SK-MEL-5 (cell line): ENCODE results near the genes CENPC, UGT2A1, CSN1S1, STATH, JCHAIN, RUFY3 and SLC4A4.

GRCh38 chr4:67545107-67545897 is at the start of gene CENPC:
Gene CENPC (minus strand): TSS chr4:67545503.
RAMPAGE:
- cytosol, long total RNA: start-site peak on the minus strand at chr4:67545467-67545568, 136 and 86 reads in 2 replicates
- long total RNA: start-site peak on the minus strand at chr4:67545425-67545569, 53 and 133 reads in 2 replicates
- nucleus, long total RNA: start-site peak on the minus strand at chr4:67545374-67545564, 998 and 62 reads in 2 replicates

DNA sequence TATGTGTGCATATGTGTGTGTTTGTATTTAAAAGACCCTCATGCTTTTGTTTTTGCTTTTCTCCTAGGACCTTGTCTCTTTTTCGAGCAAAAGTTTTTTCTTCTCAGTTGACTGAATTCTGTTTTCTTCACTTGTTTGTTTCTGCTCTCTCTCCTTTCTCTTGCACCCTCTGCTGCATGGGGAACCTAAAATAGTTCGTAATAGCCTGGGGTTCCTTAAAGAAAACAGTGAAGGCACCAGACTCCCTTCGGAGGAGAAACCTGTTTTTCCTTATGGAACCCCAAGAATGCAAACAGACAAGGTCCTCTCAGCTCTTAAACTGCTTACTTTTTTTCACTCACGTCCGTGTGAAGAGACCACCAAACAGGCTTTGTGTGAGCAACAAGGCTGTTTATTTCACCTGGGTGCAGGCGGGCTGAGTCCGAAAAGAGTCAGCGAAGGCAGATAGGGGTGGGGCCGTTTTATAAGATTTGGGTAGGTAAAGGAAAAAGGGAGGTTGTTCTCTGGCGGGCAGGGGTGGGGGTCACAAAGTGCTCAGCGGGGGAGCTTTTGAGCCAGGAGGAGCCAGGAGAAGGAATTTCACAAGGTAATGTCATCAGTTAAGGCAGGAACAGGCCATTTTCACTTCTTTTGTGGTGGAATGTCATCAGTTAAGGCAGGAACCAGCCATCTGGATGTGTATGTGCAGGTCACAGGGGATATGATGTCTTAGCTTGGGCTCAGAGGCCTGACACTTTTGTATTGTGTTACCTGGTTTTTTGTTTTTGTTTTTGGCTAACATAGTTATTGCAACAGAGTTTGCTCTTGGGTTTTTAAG is 40.2 kb upstream of the TMPRSS11E start:
RAMPAGE:
- cytosol, long total RNA: no peak
- long total RNA: no peak
- nucleus, long total RNA: no peak

GRCh38 chr4:68750589-68751183 is 65.1 kb upstream of the UGT2B10 start:
RAMPAGE:
- cytosol, long total RNA: no peak
- long total RNA: no peak
- nucleus, long total RNA: no peak

DNA sequence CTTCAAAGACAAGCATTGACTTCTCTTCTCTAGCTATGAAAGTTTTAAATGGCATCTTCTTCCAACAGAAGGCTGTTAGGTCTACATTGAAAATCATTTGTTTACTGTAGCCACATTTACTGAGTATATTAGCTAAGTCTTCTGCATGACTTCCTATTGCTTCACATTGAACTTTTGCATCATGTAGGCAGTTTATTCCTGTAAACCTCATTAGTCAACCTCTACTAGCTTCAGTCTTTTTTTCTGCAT is 3.6 kb downstream of the UGT2A3 start:
RAMPAGE:
- cytosol, long total RNA: no peak
- long total RNA: no peak
- nucleus, long total RNA: no peak

DNA sequence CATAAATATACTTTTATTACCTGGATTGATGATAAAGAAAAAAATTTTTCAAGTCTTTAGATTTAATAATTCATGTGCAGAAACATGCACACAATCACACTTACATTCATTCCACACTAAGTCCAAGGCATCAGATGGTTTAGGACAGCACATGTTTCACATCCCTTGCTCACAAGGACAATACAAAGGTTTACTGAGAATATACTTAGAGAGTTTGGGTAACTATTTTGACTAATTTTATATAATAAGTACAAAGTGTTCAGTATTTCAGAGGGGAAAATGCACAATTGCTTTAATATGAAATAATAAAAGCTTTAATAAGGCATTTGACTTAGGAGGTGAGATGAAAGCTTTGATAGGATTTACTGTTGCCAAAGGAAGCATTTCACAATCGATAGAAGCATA is 370 bp upstream of the UGT2A3 start:
RAMPAGE:
- cytosol, long total RNA: no peak
- long total RNA: no peak
- nucleus, long total RNA: no peak

GRCh38 chr4:69167278-69167823 is 47.2 kb downstream of the UGT2B11 start:
RAMPAGE:
- cytosol, long total RNA: no peak
- long total RNA: no peak
- nucleus, long total RNA: no peak

RAMPAGE:
- cytosol, long total RNA: no peak
- long total RNA: no peak
- nucleus, long total RNA: no peak
These were observed 30.0 kb downstream of the UGT2B28 start for GRCh38 chr4:69310326-69310704.

GRCh38 chr4:69653069-69653405 is at the start of gene UGT2A1:
Gene UGT2A1 (minus strand): TSS chr4:69653247.
RAMPAGE:
- cytosol, long total RNA: no peak
- long total RNA: no peak
- nucleus, long total RNA: no peak

RAMPAGE:
- cytosol, long total RNA: no peak
- long total RNA: no peak
- nucleus, long total RNA: no peak
These were observed 10.7 kb upstream of the UGT2A1 start for GRCh38 chr4:69663742-69664116.

RAMPAGE:
- cytosol, long total RNA: no peak
- long total RNA: no peak
- nucleus, long total RNA: no peak
These were observed 17.1 kb downstream of the SULT1B1 start for GRCh38 chr4:69743060-69743879.

RAMPAGE:
- cytosol, long total RNA: no peak
- long total RNA: no peak
- nucleus, long total RNA: no peak
These were observed at the start of gene CSN1S1 for GRCh38 chr4:69930853-69931205. Gene CSN1S1 (plus strand): TSS chr4:69931068.

DNA sequence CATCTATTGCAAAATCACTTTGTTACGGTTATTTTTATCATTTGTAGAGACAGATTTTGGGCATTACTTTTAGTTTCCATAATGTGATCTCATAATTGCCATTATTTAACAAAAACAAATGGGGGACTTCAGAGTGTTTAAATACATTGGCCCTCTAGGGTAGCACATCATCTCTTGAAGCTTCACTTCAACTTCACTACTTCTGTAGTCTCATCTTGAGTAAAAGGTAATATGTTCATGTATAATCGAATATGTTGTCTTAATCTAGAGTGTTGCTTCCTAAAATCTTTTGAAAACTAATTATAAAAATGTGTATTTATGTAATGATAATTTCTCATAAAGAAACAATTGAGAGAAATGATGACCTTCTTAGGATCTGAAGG is at the start of gene STATH:
STATH (plus strand) TSS at position 167 of the 383 bp plus-strand sequence.
RAMPAGE:
- cytosol, long total RNA: no peak
- long total RNA: no peak
- nucleus, long total RNA: no peak

DNA sequence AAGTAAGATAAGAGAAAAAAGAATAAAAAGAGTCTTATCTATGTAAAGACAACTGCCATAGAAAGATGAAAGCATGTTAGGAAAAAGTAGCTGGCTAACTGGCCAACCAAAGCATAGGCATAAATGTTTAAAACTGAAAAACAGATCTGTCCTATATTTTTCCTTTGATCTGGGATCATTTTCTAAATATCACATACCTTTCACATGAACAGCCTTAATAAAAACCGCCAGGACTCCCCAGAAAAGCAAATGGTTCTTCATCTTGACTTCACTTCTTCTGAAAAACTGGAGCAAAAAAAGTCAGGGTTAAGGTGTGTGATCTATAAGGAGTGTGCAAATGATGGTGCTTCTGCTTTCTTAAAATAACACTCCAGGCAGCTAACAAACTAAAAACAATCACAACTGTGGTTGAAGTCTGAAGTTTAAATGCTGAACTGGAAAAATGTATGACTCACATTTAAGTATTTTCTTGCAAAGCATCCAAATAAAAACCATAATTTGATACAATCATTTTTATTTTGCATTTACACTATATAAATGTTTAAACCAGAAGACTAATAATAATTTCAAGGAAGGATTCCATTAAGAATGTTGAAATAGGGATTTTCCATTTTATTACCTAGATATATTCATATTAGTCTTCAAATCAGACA is at the start of gene JCHAIN:
JCHAIN (minus strand) TSS at position 279 of the 653 bp plus-strand sequence.
RAMPAGE:
- cytosol, long total RNA: no peak
- long total RNA: no peak
- nucleus, long total RNA: no peak

GRCh38 chr4:70689370-70689721 is 1.0 kb downstream of the UTP3 start:
RAMPAGE:
- cytosol, long total RNA: no peak
- long total RNA: no peak
- nucleus, long total RNA: no peak

RAMPAGE:
- cytosol, long total RNA: no peak
- long total RNA: no peak
- nucleus, long total RNA: no peak
These were observed 16.6 kb upstream of the RUFY3 start for GRCh38 chr4:70705220-70705494.

GRCh38 chr4:70721475-70722334 is at the start of gene RUFY3:
Gene RUFY3 (plus strand): TSS chr4:70721964.
RAMPAGE:
- cytosol, long total RNA: no peak
- long total RNA: no peak
- nucleus, long total RNA: start-site peak on the plus strand at chr4:70721842-70722049, 63 and 40 reads in 2 replicates

RAMPAGE:
- cytosol, long total RNA: no peak
- long total RNA: no peak
- nucleus, long total RNA: no peak
These were observed 12.6 kb downstream of the RUFY3 start for GRCh38 chr4:70734122-70734961.

RAMPAGE:
- cytosol, long total RNA: no peak
- long total RNA: no peak
- nucleus, long total RNA: no peak
These were observed 1.2 kb downstream of the MOB1B start for GRCh38 chr4:70903318-70903821.

RAMPAGE:
- cytosol, long total RNA: no peak
- long total RNA: no peak
- nucleus, long total RNA: no peak
These were observed at the start of gene SLC4A4 for GRCh38 chr4:71186978-71187592. Gene SLC4A4 (plus strand): TSS chr4:71187259.

RAMPAGE:
- cytosol, long total RNA: no peak
- long total RNA: no peak
- nucleus, long total RNA: no peak
These were observed 43.2 kb downstream of the SLC4A4 start for GRCh38 chr4:71230187-71230667.